HGPS cell (cell line): ENCODE measurements around a stretch of chr1.

- RRBS, result no CpG with 5 or more reads among the region's 8 CpGs
Measured at GRCh38 chr1:230190773-230191556, 123.9 kb downstream of the GALNT2 start.

DNA sequence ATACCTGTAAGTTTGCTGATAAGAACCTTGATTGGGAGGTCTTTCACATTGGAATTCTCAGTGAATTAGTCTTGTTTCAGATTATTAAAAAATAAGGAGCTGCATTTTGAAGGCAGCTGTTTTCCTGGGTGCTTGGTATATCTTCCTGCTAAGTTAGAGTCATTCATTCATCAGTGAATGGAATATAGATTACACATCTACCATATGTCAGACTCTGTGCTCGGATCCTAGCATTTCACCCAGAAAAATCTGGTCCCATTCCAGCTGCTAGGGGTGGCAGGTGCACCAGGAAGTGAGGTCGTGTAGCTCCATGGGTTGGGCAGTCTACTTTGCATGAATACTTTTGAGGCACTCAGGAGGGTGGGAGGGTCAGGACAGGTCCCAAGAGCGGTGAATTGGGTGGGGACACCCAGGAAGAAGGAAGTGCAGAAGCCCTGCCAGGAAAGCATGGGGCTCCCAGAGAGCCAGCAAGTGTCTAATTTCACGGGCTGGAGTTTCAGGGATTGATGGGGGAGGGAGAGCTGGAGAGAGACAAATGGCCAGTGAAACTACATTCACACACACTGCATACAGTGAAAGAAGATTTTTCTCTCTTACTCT, 137.7 kb downstream of the GALNT2 start:
- RRBS, result no CpG with 5 or more reads among the region's 4 CpGs

- RRBS, result no CpG with 5 or more reads among the region's 15 CpGs
Measured at GRCh38 chr1:230262673-230263610, 163.2 kb downstream of the PGBD5 start.

- RRBS, result no CpG with 5 or more reads among the region's 20 CpGs
Measured at GRCh38 chr1:230268245-230268823, 157.8 kb downstream of the PGBD5 start.

GRCh38 chr1:230422564-230423086, 3.5 kb downstream of the PGBD5 start:
- RRBS, result no CpG with 5 or more reads among the region's 10 CpGs

GRCh38 chr1:230643921-230644640, 1.8 kb downstream of the COG2 start:
- RRBS, result no CpG with 5 or more reads among the region's 6 CpGs

- RRBS, result no CpG with 5 or more reads among the region's 31 CpGs
Measured at GRCh38 chr1:230711596-230713104, 1.8 kb downstream of the AGT start.

- RRBS, result no CpG with 5 or more reads among the region's 4 CpGs
Measured at GRCh38 chr1:230725142-230725558, 11.2 kb upstream of the AGT start.

DNA sequence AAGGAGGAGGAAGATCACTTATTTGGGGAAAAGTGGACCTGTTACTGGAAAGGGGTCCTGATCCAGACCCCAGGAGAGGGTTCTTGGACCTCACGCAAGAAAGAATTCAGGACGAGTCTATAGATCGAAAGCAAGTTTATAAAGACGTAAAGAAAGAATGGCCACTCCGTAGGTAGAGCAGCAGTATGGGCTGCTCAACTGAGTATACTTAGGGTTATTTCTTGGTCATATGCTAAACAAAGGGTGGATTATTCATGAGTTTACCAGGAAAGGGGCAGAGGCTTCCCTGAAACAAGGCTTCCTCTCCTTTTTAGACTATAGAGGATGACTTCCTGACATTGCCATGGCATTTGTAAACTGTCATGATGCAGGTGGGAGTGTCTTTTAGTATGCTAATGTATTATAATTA, 7.4 kb upstream of the CAPN9 start:
- RRBS, result no CpG with 5 or more reads among the region's 5 CpGs

- RRBS, result no CpG with 5 or more reads among the region's 13 CpGs
Measured at GRCh38 chr1:230864418-230865121, 3.8 kb downstream of the C1orf198 start.

GRCh38 chr1:230869467-230870017, 1.2 kb upstream of the C1orf198 start:
- RRBS, result no CpG with 5 or more reads among the region's 5 CpGs

DNA sequence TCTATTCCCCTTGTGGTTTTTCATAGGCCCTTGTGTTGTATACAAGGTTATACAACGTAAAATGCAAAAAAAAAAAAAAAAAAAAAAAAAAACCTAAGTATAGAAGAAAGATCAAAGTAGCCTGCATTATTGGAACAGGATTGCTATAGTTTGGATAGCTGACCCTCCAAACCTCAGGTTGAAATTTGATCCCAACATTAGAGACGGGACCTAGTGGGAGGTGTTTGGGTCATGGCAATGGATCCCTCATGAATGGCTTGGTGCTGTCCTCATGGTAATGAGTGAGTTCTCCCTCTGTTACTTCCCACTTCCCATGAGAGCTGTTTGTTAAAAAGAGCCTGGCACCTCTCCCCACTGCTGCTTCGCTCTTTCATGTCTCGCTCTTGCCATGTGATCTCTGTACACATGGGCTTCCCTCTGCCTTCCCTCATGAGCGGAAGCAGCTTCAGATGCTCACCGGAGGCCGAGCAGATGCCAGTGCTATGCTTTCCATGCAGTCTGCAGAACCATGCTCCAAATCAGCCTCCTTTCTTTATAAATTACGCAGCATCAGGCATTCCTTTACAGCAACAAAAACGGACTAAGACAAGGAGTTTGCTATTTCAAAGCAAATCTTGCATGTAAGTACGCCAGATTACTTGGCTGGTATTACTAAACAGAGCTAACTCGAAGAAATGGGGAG, 14.9 kb downstream of the C1orf131 start:
- RRBS, result no CpG with 5 or more reads among the region's 11 CpGs

- RRBS, result no CpG with 5 or more reads among the region's 1 CpG
Measured at GRCh38 chr1:231362253-231362780, 24.2 kb downstream of the SPRTN start.

- RRBS, result no CpG with 5 or more reads among the region's 1 CpG
Measured at GRCh38 chr1:231393578-231394223, 28.4 kb downstream of the EGLN1 start.

- RRBS, result no CpG with 5 or more reads among the region's 4 CpGs
Measured at GRCh38 chr1:231529038-231529412, 556 bp downstream of the TSNAX start.

GRCh38 chr1:231971323-231971881, 344.8 kb downstream of the DISC1 start:
- RRBS, result no CpG with 5 or more reads among the region's 5 CpGs

DNA sequence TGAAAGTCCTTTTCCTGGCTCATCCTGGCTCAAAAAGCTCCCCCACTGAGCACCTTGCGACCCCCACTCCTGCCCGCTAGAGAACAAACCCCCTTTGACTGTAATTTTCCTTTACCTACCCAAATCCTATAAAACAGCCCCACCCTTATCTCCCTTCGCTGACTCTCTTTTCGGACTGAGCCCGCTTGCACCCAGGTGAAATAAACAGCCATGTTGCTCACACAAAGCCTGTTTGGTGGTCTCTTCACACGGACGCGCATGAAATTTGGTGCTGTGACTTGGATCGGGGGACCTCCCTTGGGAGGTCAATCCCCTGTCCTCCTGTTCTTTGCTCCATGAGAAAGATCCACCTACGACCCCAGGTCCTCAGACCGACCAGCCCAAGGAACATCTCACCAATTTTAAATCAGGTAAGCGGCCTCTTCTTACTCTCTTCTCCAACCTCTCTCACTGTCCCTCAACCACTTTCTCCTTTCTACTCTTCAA, 491.8 kb downstream of the DISC1 start:
- RRBS, result no CpG with 5 or more reads among the region's 12 CpGs

- RRBS, result no CpG with 5 or more reads among the region's 6 CpGs
Measured at GRCh38 chr1:232428083-232428911, 201.6 kb downstream of the SIPA1L2 start.

DNA sequence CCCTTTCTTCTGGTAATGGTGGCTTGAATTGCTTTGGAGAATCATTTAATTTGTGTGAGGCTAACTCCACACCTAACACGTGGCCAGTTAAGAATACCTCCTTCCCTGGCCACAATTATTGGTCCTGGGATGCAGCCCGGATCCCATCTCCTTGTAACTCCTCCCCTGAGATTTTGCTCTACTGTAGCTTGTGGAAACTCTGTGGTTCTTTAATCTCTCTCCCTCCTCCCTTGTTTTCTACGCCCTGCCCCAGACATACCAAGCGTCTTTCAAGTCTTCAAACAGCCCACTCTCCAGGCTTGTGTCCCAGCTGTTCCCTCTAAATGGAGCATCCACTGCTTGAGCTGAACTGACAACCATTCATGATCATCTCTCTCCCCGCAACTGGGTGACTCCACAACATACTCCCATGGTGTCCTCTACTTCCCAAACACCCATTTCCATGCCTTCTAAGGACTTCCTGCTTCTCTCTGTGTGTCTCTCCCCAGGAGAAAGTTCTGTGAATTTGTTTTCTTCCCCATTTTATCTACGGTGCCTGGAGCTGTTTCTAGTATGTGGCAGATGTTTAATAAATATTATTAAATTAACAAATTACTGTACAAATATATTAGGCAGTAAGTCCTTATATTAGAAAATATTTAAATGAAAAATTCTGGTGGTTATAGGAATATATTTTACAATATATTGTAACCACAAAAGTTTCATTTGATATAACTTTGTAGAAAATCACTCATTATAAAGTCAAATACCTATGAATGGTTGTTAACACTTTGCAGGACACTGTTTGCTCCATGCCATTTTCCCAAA, 111.4 kb downstream of the SIPA1L2 start:
- RRBS, result no CpG with 5 or more reads among the region's 6 CpGs

GRCh38 chr1:232548470-232549249, 81.3 kb downstream of the SIPA1L2 start:
- RRBS, result no CpG with 5 or more reads among the region's 8 CpGs